Colonic mucosa (tissue), 1 donor: ENCODE measurements around the gene MATCAP2.

- PRO-cap: no peak
Observed at GRCh38 chr7:34586405-34586953, 71.5 kb upstream of the NPSR1 start.

GRCh38 chr7:34603773-34604102, 54.3 kb upstream of the NPSR1 start:
- PRO-cap: no peak

DNA sequence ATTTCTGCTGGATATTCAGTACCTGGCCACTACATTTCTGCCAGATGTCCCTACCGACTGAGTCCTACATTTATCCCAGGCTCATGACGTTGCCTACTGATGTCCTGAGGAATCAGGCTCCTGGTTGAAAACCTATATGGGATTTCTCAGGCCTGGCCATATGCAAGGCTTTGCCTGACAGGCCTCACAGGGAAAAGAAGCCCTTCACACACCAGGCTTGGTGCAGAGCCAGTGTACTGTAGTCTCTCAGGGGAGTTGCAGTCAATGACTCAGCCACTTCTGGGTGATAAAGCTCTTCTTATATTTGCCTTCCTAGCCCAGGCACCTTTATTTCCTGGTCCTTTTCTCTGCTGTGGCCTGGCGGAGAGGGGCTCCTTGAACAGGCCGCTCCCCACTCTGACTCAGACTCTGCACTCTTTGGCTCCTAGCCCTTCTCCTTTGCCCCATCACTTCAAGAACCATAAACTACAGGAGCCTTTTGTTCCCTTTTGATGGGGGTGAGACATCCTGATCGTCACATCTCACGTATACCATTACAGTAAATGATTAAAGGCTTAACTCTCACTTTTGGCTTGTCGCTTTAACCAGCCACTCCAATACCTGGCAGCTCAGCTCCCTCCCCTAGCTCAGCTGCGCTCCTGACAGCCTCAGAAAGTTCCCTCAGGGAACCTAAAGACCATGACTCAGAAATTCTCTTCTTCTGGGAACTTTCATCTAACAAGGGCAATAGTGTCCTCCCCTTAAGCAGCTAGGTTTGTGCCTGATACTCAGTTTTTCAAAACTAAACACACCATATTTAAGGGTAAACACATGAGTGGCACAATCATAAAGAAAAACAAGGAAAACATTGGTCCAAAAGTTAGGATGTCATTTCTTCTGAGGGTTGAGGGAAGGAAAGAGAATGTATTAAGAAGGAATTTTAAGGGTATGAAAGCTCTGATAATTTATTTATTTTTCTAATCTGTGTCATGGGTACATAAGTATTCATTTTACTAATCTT, 33.4 kb downstream of the DPY19L1 start:
- PRO-cap: no peak

DNA sequence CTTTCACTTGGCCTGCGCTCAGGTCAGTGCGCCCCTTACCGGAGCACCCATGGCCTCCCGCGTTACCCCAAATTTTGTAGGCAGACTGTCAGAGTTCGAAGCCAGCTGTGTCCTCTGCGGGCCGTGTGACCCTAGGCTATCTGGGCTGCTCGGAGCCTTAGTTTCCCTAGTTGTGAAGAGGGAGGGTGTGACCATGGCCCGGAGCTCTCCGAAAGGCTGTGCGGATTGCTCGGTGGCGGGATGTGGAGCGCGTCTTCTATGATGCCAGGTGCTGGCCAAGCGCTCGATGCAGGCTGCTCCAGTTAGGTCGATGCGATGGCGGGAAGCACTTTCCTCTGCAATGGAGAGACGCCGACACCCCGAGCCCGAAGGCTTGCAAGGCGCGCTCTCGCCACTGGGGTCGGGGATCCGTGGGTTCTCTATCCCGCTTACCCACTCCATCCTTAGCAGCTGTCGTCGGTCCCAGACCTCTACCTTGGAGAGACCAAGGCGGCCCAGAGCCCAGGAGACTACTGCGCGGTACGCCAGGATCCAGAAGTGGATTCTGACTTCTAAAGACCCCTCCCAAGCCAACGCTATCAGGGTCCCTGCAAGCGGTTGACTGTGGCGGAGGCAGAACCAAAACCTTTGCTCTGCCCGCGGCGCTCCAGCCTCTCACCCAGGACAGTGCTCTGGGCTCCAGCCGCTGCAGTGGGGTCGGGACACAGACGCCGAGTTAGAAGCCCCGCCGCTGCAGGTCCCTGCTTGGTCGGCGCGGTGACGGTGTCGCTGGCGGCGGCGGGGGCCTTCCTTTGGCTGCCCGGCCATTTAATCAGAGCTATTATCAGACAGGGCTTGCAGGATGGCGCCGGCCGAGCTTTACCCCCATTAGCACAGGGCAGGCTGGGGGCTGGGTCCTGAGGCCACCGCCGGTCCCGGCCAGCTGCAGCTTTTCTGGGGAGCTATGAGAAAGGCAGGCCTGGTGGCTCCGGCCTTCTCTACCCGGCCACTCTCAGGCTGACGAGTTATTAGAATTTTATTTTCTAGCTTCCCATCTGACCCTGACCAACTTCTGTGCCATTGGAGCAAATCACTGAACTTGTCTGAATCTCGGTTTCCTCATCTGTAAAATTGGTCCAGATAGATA, 7.8 kb upstream of the TBX20 start:
- PRO-cap: no peak

DNA sequence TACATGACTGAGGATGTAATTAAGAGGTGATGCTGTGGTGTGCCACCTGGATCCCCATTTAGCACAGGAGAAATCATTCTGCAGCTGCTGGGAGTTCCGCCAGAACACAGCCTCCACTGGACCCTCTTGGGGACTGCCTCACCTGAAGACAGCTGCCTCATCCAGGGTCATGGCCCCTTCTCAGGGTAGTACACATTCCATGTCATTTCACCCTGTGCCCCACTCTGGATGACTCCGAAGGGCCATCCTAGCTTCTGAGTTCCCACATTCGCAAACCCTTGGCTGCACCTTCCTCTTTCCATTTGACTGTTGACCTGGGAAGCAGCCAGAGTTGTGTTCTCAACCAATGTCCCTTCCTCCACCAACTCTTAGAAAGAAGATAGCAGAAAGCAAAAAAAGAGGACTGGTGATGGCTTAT, 125.6 kb upstream of the TBX20 start:
- PRO-cap: no peak

- PRO-cap: no peak
Observed at GRCh38 chr7:35386780-35387080, 132.8 kb upstream of the TBX20 start.

DNA sequence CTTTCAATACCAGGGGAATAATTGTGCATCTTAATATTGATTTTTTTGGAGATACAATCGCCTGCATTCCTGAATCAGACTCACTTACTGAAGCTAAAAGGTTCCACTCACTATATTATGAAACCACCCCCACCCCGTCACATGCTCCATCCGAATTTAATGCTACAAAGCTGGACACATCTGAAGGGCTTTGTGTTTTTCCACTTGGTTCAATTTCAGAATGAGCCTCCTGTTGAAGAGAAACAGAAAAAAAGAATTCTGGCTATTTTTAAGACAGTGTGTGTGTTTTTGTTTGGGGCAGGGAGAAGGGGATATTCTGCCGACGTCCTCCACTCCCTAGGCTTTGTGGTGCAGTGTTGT, 165.5 kb upstream of the TBX20 start:
- PRO-cap: no peak

- PRO-cap: no peak
Observed at GRCh38 chr7:35634287-35634587, 60.7 kb downstream of the HERPUD2 start.

GRCh38 chr7:35635111-35635676, 59.7 kb downstream of the HERPUD2 start:
- PRO-cap: no peak

GRCh38 chr7:35800775-35800982, 178 bp upstream of the SEPTIN7 start:
- PRO-cap: bidirectional peak, plus-strand start at chr7:35801219, minus-strand start at chr7:35800930

DNA sequence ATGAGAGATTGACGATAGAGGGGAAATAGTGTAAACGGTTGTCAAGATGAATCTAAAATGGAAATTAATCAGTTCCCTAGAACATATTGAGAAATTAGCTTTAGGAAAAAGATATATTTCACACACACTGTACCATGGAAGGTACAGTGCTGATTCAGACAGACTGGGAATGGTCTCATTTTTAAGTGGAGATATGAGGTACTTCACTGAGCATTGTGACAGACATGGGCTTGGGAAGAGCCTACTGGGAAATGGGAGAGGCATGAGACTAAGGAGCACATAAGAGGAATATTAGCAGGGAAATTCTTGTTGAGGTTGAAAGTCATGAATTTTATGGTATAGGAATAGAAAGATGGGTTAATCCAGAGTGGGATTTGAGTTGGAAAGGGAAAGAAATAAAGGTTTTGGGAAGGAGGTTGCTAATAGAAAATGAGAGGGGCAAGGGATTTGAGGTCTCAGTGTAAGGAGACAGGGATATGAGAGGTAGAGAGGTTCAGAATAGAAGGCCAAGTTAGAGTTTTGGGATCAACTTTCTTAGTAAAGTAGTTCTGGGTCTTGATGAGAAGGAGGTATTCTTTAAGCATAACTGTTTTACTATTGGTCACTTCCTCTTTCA, 68.0 kb downstream of the SEPTIN7 start:
- PRO-cap: no peak

GRCh38 chr7:36045428-36045676, 107.7 kb upstream of the EEPD1 start:
- PRO-cap: no peak

GRCh38 chr7:36065751-36065961, 87.4 kb upstream of the EEPD1 start:
- PRO-cap: no peak

GRCh38 chr7:36084997-36085658, 67.9 kb upstream of the EEPD1 start:
- PRO-cap: no peak

DNA sequence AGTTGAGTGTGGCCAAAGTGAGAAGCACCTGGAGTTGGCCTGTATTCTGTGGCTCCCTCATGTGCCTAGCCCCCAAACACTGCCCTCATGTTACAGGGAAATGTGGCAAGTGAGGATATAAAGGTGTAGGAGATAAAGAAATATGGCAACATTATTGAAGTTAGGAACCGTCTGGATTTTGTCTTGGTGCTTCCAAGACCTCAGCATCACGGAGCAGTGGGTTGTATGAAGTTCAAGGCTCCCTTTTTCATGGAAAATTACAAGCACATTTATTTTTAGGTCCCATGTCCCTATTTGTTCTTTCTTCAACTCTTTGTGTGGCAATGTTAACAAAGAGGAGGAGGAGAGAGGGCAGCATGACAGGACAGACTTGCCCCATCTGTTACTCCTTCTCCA, 28.5 kb downstream of the EEPD1 start:
- PRO-cap: no peak

GRCh38 chr7:36333757-36334266, 33.2 kb downstream of the MATCAP2 start:
- PRO-cap: no peak

- PRO-cap: bidirectional peak, plus-strand start at chr7:36367372, minus-strand start at chr7:36367153
Observed at GRCh38 chr7:36366456-36367506, at the start of gene MATCAP2. MATCAP2 (minus strand) TSS chr7:36367240.

GRCh38 chr7:36686485-36686886, 37.8 kb downstream of the AOAH start:
- PRO-cap: no peak

DNA sequence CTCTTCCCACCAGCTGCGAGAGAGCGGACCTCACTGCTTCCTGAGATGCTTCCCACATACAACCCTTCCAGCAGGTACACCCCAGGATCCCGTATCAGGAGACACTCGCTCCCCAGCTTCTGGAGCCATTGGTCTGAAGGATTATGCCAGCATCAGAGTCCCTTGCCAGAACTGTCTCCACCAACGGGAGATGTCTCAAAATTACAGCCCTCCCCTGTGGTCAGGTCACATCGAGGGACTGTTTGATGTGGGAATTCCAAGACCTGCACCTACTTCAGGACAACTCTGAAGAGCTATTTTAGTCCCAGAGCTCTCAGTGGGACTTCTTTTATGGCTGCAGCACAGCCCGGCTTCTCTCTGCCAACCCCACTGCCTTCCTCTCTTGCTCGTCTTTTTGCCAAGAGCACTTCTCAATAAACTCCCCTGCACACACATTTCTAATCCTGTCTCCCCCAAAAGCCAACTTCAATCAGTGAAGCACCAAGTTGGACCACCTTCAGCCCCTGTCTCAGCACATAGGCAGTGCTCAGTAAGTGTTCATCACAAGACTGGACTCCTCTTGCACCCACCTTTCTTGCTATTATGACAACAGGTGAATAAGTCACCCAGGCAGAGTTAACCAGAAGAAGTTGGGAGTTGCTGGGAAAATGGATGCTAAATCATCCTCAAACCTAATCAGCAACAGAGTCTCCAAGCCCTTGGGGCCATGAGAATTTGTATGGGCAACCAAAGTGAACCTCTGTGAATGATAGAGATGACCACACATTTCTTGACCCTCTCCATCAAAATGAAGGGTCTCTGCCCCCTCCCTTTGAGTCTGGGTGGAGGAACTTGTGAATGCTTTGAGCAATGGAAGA, 3.1 kb downstream of the AOAH start:
- PRO-cap: no peak

DNA sequence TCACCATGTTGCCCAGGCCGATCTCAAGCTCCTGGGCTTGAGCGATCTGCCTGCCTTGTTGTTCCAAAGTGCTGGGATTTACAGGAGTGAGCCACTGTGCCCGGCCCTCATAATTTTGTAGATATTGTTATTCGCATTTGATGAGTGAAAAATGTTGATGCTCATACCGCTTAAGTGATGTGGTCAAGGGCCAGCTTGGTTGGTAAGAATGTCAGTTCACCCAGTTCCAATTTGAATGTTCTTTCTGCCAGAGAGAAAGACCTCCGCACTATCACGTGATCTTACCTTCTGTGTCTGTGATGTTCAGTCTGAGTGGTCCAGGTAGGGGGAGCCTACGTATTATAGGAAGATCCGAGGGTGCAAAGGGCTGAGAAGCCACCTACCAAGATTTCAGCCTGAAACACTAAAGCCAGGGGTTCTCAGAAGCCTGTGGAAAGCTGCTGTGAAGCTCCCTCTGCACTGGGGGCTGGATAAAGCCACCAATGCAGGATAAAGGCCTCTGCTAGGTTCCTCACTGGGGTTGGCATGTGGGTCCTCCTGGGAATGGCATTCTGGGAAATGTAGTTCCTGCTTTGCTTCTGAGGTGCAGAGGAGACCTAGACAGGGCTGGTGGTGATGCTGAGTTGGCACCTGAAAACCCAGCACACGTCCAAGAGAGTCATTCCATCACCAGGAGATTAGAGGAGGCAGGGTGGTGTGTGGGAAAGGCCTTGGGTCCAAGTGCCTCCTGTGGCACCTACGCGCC, 64.6 kb upstream of the AOAH start:
- PRO-cap: no peak